Spinal cord (tissue), 3 donors: ENCODE measurements around the gene IRF6.

GRCh38 chr1:207321149-207321387 lies 410 bp upstream of the CD55 start:
- PRO-cap, result no peak
- RAMPAGE, long total RNA, result no peak

- PRO-cap, result no peak
- RAMPAGE, long total RNA, result no peak
These were observed 4.9 kb downstream of the CD55 start for GRCh38 chr1:207326154-207327020.

GRCh38 chr1:207327204-207328273 lies 6.1 kb downstream of the CD55 start:
- PRO-cap, result no peak
- RAMPAGE, long total RNA, result no peak

DNA sequence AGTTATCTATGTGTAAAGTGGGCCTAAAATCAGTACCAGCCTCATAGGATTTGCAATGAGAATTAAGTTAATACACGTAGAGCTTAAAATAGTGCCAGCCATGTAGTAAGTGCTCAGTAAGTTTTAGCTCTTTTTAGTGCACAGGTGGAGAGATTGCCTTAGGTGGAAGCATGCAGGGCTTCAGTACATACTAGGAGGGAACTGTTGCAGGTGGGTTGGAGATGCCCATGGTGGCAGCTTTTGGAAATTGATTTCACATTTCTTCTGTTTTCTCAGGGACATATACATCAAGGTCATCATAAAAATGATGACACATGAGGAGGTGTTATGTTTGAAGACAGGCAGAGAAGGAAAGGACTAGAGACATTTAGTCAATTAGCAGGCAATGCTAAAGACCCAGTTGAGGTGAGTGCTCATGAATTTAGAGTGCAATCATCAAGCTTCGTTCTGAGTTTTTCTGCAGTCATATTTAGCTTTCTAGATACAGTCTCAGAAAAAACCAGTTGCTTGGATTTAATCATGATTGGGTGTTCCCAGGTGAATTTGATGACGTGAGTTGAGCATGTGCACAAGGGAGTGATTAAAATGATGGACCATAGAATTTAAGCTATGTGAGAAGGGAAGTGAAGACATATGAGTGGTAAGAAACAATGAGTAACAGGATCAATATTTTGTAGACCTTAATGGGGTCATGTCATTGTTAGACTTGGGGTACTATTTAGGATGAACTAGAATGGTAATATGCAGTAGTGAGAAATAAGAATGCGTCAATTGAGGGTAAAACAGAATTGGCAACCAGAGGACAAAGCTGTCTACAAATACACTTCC lies 41.1 kb downstream of the CD55 start:
- PRO-cap, result no peak
- RAMPAGE, long total RNA, result no peak

DNA sequence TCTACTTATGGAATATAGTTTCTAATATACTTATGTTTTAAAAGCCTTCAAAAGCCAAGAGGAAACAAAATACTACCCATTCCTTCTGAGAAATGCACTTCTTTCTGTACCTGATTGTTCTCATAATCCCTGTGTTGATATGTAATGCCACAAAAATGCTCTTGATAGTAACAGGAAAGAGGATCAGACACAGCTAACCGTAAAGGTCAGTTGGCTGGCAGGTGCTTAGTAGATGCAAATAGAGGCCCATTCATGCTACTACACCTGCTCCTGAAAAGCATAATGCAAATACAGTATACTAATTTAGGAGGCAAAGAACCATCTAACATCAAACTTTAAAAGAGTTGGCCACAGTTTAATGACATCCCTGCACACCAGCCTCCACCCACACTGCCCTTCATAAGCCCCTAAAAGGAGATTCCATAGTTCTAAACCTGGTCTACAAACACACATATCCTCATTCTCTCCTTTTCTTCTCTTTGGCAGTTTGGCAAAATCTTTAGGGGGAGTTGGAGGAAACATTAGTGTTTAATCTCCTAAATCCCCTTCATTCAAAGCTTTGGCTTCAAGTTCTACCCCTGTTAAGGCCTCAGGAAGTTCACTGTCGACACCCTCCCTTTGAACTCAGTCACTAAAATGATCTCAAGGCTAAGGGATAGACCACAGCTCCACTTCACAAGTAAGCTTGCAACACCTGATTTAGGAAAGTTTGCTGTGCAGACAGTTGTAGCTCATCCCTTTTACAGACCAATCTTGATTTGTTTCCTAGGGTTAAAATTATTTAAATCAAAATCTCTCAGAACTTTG lies 2.9 kb upstream of the CD46 start:
- PRO-cap, result no peak
- RAMPAGE, long total RNA, result no peak

DNA sequence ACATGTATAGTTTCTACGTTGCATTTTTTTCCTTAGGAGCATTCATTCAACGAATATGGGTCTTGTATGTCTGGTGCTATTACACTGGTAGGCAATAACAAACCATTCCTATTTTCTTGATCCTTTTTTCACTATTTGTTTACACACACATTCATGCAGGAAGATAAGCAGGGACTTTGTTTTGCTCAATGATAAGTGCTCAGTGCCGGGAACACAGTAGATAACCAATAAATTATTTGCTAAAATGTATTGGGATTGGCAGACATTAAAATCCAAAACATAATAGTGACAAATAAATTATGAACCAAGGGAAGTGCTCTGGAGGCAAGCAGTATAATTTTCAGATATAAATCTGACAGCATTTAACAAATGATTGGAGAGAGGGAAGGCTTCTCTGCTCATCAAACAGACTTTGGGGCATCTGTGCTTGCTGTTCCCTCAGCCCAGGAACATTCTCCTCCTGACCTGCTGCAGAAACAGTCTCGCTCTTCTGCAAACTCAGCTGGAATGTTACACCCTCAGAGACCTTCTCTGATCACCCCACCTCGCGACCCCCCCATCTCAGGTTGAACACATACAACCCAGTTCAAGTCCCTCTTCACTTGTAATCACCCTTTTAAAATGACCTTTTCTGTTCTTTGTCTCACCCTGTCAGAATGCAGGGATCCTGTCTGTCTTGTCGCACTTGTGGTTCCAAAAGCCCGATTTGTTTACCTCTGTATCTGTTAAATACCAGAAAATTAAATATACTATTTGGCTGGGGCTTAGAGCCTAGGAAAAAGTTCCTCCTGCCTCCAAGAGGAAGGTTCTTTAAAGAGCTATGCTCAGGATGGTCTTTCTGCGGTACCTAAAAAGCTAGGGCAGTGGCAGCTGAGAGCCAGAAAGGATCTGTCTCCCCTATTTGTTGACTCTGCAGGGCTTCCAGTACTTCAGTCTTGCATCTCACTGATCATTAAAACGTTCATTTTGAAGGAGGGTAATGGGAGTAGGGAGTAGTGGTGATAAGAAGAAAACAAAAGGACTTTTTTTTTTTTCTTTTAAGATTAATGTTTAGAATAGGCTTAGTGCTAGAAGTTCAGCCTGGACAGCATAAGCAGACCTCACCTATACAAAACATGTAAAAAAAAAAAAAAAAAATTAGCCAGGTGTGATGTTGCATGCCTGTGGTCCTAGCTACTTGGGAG lies 2.4 kb downstream of the CD46 start:
- PRO-cap, result no peak
- RAMPAGE, long total RNA, result no peak

GRCh38 chr1:207801006-207801386 lies 49.1 kb downstream of the CD46 start:
- PRO-cap, result no peak
- RAMPAGE, long total RNA, result no peak

DNA sequence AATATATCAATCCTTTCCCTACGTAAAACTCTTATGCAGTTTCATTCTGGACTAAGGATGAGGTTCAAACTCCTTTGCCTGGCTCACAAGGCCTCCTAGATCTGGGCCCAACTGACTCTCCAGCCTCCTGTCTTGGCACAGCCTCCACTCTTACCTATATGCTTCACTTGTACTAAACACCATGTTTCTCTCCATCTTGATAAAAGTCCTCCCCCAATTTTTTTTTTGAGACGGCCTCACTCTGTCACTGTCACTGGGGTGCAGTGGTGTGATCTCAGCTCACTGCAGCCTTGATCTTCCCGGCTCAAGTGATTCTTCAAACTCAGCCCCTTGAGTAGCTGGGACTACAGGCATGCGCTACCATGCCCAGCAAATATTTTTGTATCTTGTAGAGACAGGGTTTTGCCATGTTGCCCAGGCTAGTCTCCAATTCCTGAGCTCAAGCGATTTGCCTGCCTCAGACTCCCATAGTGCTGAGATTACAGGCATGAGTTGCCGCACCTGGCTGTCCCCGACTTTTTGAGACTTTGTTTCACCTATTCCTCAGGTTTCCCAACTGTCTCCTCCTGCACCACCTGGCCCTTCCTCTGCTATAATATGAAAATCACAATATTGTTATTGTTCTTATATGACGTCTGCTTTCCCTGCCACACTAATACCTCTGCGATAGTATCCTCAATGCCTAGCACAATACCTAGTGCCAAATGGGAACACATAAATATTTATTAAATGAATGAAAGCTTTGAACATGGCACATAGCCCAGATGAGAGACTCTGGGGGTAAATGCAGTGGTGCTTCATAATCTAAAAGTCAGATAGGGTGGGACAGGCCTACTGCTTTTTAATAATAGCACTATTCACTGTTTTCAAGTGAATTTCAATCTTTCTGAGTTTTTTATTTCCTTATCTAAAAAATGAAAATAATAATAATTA lies 39.6 kb downstream of the CD34 start:
- PRO-cap, result no peak
- RAMPAGE, long total RNA, result no peak

GRCh38 chr1:207907925-207908958 lies 2.7 kb downstream of the CD34 start:
- PRO-cap, result no peak
- RAMPAGE, long total RNA, result no peak

DNA sequence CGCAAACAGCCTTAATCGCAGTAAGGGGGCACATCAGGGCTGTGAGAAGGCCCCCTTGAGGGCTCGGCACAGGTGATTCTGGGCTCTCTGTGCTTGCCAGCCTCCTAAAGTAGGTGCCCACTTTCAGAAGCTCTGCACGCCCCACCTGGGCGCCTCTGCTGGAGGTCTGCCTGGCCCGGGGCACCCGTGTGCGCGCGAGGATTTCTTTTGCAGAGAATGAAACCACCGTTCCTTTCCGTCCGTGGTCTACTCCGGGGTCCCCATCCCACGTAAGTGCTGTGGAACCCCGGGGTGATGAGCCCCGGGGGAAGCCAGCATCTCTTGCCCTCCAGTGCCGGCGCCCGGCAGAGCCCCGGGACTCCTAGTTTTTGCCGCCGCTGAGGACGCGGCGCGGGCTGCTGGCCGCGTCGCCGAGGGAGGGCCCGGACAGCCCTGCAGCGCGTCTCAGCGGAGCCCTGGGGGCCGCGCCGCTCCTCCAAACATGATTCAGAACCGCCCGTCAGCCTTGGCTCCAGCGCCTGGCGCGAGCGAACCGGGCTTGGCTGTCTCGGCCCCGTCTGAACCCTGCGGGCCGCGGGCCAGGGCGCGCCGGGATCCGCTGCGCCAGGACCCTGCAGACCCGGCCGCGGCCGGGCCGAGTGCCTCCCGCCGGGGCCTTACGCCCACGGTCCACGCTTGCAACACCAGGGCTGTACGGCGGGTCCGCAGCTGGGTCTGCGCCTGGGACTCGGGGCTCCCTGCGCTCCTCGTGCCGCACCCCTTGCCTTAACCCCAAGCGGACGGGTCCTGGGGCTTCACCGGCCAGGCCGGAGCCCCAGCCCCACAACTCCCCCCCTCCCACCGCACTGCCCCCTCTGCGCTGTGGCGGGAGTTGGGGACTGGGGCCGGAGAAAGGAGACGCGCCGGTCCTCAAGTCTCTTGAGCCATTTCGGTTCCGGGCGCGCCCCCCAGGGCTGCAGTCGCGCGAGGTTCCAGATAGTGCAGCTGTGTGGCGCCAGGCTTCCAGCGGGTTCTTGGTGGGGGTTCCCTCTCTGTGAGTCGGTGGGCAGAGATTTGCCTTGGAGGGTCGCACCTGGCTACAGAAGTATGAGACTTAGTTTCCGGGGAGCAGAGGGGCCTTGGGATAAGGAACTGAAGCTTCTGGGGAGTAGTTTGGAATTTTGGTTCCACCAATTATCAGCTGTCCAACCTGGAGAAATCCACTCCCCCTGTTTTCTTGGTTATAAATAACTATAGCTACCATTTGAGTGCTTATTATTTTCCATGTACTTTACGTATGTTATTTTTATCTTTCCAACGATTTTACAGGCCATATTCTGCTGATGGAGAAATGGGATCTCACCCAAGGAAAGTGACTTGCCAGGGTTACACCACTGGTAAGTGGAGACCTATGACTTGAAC lies 48.4 kb upstream of the CD34 start:
- PRO-cap, result no peak
- RAMPAGE, long total RNA, result no peak

- PRO-cap, result no peak
- RAMPAGE, long total RNA, result no peak
These were observed 112.1 kb downstream of the PLXNA2 start for GRCh38 chr1:208131892-208132698.

DNA sequence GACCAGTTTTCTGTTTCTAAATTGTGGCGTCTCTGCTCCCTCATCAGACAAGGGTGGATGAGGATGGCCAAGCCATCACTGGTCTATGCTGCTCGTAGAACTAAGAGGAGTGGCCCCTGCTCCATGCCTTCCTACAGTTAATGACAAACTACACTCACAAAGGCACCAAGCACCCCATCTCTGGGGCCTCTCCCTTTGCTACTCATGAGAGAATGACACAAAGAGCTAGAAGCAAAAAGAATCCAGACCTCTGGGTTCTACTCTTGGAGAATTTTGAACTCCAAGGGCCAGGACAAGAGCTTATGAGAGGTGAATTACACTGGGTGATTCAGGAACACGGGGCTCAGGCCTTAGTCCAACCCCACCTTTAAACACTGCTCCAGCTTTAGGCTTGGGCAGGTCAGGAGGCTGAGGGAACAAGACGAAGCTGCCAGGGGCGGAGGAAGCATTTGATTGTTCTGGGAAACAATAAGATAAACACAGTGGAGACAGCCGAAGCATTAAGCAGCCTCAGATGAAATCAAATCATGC lies 93.5 kb downstream of the PLXNA2 start:
- PRO-cap, result no peak
- RAMPAGE, long total RNA, result no peak

GRCh38 chr1:208176570-208177302 lies 67.4 kb downstream of the PLXNA2 start:
- PRO-cap, result no peak
- RAMPAGE, long total RNA, result no peak

DNA sequence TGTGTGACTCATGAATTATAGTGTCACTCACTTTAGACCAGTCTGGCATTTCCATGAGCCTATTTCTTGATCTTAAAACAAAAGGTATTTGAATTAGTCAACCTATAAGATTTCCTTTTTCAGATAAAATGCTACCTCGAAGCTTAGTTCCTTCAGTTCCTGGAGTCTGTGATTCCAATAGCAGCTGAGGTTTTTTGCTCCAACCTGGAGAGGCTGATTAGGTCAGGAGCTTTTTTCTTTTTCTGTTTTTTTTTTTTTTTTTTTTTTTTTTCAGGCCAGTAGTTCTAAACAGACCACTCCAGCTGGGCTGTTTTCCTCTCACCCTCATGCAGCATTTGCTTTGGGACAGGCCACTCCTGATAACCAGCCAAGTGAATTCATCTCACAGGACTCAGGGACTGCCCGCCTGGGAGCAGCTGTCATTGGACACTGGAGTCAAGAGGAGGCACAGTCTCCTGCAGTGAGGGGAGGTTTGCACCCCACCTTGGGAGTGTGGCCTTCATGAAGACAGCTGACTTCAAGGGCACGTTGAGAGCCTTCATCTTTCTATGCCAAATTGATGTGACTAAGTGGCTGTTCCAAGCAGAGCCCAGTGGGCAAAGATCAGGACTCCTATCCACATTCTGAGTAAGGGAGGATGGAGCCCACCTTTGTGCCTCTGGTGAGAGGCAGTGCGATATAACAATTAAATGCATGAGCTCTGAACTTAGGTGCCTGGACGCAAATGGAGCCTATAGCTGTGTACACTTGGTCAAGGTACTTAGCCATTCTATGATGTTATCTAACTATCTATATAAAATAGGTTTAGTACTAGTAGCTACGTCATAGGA lies 22.8 kb downstream of the PLXNA2 start:
- PRO-cap, result no peak
- RAMPAGE, long total RNA, result no peak

GRCh38 chr1:208222293-208222824 lies 21.8 kb downstream of the PLXNA2 start:
- PRO-cap, result no peak
- RAMPAGE, long total RNA, result no peak

- PRO-cap, result no peak
- RAMPAGE, long total RNA, result no peak
These were observed 7.9 kb downstream of the PLXNA2 start for GRCh38 chr1:208235961-208236989.

- PRO-cap, result no peak
- RAMPAGE, long total RNA, result no peak
These were observed 3.6 kb downstream of the PLXNA2 start for GRCh38 chr1:208240488-208241029.

DNA sequence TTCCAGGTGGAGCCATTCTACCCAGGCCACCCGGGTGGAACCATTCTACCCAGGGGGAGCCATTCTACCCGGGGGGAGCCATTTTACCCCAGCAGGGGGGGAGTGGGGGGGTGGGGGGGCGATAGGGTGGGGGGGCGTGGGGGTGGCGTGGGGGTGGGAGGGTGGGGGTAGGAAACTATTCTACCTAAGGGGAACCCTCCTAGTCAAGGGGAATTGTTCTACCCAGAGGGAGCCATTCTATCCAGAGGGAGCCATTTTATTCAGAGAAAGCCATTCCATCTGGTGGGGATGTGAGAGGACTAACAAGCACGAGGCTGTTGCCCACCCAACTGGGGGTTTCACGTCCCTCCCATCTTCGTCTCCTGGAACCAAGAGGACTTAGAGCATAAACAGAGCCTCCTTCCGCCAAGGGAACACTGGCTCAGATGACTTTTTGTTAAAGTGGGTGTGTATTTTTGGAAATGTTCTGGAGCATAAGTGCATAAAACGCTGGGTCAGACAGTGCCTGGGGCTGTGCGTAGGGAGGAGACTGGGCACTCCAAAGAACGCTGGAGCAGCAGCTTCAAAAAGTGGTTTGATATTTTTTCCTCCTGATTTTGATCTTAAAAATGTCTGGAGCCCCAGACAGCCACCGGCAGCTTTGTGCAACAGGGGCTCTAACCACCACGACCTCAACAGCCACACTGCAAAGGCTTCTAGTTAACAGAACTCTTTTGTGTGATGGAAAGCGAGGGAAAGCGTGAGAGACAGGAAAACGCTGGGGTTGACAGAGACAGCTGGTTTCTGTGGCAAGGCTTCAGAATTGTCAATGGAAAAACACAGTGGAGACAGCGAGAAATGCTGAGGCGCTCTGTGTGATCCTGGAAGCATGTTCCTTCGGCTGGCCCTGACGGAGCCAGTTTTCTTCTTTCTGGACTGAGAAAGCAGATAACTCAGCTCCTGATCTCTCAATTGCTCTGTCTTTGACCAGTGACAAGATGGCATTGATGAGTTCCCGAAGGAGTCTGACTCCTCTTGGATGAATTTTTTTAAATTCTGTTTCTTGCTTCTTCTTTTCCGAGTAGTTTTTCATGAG lies 363.6 kb upstream of the CAMK1G start:
- PRO-cap, result no peak
- RAMPAGE, long total RNA, result no peak

- PRO-cap, result no peak
- RAMPAGE, long total RNA, result no peak
These were observed 171.3 kb upstream of the CAMK1G start for GRCh38 chr1:209412209-209412648.

DNA sequence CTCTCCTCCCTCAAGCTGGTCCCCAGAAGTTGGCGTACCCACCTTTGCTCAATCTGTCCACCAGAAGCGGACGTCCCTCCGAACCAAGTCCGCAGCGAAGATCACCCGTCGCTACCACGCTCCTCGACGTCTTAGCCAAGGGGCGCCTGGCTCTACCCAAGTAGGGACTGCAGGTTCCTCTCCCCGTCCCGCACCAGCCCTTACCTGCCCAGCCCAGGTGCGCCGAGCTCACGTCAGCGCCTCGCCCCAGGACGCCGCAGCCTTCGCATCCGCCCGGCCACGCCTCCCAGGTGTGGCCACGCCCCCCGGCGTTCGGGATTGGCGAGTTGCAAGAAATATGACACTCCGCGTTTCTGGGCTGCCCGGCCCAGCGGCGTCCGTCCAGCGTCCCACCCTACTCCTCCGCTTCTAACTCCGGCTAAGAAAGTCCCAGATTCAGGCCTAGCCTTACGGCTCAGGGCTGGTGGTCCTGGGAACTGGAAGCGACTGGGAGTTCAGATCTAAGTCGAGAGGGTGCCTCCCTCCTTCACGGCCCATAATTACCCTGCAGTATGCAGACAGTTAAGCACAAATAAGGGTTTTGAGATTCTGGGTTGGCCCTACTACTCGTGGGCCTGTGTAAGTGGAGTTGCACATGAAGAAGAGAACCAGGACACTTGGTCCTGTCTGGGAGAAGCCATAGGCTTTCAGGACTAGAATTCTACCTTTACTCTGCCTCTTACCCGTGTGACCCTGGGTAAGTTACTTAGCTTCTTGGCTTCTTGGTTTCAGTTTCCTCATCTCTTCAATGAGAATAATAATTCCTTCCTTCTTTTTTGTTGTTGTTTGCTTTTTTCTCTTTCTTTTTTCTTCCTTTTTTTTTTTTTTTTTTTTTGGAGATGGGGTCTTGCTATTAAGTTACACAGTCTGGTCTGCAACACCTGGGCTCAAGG lies at the start of gene IRF6:
TSS of gene IRF6 (minus strand) at position 238 of the 932 bp plus-strand sequence.
- PRO-cap, result no peak
- RAMPAGE, long total RNA, result no peak